Bronchus fibroblast of lung (primary cell): ENCODE measurements around a stretch of chr6.

DNA sequence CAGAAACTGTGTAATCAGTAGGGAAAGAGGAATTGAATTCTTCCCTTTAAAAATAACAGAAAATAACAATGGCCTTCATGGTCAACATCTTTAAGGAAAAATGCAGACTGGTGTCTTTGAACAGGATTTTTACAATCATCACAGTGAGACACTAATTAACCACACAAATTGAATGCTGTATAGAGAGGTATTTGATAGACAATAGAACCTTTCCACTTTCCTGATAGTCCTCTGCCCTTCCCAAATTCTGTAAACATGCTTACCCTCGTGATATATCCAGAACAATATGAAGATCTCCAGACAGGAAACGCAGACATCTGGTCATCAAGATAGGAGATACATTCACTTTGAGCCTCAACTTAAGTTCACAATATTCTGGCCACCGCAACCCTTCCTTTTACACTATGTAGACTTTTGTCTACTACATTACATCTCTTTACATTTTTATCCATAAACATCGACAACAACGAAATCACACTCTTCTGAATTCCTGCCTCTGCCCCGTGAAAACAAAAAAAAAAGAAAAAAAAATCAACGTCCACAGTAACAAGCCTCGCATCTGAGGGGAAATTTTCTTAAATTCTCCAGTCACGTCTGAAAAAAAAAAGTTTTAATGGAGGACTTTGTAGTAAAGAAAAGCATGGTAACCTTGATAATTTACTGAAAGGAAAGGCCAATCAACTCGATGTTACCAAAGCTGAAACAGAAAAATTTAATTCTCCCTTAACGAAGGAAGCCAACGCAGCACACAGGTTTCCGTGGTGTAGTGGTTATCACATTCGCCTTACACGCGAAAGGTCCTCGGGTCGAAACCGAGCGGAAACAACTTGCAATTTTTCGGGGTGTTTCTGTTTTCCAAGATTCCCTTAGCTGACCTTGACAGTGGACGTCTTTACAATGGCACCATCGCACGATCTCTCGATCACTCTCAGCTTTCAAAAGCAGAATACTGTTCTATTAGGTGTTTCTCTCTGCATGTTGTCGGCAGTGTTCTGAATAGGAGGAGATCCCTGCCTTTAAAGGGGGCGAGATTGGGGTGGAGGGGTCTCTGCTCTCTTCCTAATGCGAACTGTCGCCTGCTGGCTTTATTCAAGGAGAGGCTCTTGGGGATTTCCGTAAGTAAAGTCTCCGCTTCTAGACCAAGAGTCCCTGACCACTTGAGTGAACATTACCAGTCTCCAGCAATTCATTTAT is 21.8 kb downstream of the POM121L2 start:
- RAMPAGE, long total RNA = no peak

- RAMPAGE, long total RNA = no peak
These were observed 8.4 kb downstream of the POM121L2 start for GRCh38 chr6:27303645-27304067.

- RAMPAGE, long total RNA = no peak
These were observed 13.6 kb upstream of the ZNF391 start for GRCh38 chr6:27374758-27375596.

GRCh38 chr6:27471466-27472019 is 1.4 kb downstream of the ZNF184 start:
- RAMPAGE, long total RNA = no peak

DNA sequence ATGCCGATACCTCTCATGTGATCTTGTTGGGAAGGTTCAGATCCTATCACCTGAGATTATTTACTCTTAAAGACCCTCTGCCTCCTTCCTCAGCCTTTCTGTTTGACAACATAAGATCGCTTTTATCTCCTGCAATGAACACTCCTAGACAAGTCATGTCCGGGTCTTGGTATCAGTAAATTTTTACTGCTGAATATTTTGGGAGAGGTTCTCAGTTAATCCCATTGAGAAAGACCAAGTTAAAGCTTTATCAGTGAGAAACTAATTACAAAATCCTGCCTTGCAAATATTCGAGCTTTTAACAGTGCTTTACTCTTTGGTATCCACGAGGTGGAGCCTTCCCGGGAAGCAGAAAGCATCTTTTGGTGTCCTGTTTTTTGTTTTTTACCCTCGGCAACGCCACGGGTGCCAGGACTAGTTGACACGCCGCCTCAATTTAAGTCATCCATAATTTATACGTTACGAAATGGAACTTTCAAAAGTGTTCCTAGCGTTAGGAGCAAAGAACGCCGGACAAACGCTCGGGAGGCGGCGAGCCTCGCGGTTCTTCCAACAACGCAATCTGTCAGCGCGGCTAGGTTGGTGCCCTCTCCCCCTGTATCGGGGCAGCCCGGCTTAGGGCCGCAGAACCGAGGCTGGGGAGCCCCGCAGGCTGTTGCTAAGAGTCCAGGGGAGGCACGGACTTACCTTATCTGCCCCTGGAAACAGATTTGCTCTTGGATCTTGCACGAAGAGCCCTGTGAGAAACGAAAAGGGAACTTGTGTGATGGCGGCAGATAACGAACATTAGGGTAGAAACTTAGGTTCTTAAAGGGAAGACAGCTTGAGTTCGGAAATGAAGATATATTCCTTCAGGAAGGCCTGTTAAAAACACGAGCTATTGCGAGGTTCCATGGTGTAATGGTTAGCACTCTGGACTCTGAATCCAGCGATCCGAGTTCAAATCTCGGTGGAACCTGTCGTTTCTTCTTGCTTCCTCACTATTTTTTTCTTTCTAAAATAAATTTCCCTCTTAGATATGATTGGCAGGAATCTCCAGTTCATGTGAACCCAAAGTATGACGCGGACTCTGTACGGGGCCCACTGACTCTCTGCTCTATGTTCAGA is 46.1 kb upstream of the ZNF184 start:
- RAMPAGE, long total RNA = no peak

DNA sequence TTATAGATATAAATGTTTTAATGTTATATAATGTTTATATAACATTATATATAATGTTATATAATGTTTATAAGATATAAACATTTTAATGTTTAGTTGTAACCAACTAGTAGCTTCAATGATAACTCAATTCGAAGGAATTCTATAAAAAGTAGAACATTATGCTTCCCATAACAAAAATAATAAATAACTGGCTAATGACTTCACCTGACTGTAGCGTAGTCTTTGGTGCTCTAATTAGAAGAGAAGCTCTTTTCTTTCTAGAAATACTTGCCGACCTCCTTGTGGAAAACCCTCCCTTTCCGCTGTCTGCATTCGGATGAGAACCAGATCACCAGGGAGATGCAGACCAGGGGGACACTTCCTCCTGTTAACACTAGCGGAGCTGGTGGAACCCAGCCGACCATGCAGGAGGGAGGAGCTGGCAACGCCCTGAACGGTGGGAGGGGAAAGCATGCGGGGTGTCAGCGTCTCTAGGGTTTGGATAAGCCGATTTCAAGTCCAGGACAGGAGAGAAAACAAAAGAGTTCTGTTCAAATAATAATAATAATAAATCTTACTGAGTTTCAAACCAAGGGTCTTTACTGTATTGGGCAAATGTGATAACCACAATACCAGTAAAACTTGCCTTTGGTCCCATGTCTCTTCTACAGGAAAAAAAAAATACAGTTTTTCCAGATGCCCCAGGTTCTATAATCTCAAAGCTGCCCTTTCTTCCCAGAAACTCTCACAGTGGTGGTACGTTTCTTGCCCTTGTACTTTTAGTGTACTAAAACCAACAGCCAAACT is 53.7 kb downstream of the H2BC13 start:
- RAMPAGE, long total RNA = no peak

- RAMPAGE, long total RNA = no peak
These were observed 387 bp downstream of the H2AC13 start for GRCh38 chr6:27808352-27808768.

DNA sequence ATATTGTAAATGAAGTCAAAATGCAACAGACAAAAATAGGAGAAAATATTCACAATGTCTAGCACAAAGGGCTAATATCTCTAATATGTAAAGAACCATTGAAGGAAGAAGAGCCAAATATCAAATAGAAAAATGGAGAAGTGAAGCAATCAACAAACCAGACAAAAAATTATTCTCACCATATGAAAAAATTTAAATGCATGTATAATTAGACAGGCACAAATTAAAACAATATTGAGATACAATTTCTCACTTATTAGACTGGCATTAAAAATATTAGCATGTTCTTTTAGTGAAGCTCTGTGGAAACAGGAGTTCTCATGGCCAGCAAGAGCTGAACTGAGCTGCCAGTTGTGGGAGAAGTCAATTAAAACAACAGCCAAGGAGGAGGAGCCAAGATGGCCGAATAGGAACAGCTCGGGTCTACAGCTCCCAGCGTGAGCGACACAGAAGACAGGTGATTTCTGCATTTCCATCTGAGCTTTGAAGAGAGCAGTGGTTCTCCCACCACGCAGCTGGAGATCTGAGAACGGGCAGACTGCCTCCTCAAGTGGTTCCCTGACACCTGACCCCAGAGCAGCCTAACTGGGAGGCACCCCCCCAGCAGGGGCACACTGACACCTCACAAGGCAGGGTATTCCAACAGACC is 14.0 kb upstream of the OR2B6 start:
- RAMPAGE, long total RNA = no peak

- RAMPAGE, long total RNA = no peak
These were observed 1.0 kb downstream of the ZSCAN16 start for GRCh38 chr6:28125331-28125902.

- RAMPAGE, long total RNA = no peak
These were observed 4.9 kb upstream of the ZSCAN9 start for GRCh38 chr6:28220253-28220462.

DNA sequence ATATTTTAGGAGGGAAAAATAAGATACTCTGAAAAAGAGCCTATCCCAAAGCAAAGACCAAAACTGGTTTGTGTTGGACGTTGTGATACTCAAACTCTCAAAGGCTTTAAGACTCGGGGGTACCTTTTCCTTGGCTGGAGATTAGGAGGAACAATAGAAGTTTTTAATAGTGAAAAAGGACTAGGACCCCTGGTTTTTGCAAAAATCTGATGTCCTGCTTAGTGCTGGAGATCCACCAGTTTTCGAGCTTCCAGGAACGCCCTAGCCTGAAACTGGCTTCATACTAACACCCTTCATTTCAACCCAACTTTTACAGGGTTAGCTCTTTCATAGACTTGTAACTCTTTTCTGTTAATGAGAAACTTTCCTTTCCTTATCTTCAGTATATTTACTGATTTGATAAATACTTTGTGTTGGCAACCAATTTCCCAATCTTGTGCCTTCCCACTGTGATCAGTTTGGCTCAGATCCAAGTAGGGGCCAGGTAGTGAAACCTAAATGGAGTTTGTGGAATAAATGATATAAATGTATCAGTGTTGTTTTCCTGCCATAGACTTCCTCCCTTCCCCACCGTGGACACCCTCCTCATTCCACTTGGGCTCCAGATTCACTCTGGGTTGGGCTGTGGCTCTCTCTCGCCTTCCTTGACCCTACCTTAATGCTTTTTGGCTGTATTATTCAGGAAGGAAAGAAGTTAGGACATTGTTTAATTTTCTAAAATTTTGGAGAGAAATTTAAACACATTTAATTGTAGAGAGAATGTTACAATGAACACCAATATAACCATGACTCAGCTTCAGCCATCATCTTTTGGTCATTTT is 1.2 kb downstream of the ZKSCAN3 start:
- RAMPAGE, long total RNA = no peak

GRCh38 chr6:28372081-28372519 is 22.4 kb downstream of the ZKSCAN3 start:
- RAMPAGE, long total RNA = no peak

DNA sequence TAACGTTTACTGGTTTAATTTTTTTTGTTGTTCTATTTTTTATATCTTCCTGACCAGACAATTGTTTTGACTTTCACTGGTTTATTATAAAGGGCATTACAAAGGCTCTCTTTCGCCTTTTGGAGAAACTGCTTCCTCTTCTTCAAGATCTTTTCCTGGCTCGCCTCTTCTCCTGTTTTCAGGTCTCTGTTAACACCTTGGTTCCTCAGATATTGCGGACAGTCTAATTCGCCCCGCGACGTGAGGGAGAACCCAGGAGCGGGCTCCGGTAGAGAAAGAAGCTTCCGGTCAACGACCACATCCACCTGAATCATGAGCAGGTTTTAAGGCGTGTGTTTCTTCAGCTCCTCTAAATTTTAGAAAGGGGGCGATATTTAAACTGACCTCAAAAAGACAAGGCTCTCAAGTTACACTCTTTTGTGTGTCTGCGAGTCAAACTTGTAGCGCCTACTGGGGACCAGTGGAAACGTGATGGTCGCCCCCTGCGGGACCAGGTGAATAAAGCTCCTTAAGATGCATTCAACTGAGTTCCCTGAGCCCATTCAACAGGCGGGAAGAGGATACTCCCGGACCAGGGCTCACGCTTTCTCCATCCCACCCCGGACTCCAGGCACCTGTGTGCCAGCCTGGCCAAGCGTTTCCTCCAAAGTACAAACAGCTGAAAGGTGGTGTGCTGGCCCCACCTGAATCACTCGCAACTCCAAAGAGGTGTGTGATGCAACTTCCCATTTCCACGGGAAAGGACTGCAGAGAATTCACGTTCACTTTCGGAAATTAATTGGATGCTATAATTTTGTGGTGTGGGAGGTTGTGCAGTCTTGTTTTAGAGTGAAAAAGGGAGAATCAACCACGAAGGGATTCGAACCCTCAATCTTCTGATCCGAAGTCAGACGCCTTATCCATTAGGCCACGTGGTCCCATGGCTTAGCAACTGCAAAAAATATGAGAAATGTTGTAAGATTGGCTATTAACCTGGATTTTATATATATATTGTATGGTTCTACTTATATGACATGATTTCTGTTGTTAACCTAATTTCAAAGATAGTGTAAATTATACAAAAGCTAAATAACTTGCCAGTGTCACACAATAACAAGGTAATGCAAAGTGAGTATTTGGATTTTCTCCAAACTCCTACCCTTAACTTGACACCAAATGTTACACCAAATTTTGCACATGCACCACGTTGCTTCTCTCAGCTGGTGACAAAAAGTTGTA is 17.0 kb downstream of the GPX5 start:
- RAMPAGE, long total RNA = no peak

DNA sequence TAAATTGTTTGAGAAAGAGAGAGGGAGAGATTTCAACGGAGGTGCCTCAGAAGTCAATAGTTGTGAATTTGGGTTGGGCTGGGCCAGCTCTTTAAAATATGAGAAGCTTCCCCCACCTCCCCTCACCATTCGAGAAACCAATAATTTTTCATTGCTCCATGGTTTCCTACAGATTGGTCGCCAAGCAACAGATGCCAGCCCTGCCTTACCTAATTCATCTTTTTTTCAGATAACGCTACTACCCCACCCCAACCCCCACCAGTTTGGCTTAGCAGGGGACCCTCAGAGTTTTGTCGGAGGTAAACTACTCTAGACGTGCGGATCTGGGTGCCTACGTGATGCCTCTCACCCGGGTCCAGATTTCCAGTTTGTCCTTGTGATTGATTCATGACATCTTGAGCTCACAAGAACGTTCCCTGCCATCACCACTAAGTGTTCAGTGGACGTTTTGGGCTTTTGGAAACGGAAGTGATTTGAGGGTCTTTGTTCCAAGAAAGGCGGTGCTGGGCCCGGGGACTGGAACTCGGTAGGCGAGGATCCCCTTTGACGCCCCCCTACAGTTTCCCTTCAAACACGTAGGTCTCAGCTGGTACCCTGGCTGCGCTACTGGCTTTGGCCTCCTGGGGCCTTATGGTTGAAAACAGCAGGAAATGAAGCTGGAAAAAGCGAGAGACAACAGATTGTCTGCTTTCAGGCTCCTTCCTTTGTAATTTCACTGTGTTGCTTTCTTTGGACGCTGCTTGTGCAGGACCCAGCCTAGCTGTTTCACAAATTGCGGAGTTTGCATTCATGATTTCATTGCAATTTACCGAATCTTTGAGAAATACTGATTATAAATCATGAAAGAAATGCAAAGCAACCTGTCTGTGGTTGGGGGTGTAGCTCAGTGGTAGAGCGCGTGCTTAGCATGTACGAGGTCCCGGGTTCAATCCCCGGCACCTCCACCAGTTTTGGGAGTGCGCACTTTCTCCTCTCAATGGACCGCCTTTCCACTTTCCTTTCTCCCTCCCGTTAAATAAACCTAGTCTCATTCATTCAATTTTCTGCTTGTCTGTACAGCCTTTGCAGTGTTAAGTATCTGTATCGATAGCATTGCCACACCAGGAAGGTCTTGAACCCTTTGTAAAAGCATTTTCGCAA is 19.6 kb upstream of the SCAND3 start:
- RAMPAGE, long total RNA = no peak

- RAMPAGE, long total RNA = no peak
These were observed 29.1 kb upstream of the SCAND3 start for GRCh38 chr6:28615839-28616944.

DNA sequence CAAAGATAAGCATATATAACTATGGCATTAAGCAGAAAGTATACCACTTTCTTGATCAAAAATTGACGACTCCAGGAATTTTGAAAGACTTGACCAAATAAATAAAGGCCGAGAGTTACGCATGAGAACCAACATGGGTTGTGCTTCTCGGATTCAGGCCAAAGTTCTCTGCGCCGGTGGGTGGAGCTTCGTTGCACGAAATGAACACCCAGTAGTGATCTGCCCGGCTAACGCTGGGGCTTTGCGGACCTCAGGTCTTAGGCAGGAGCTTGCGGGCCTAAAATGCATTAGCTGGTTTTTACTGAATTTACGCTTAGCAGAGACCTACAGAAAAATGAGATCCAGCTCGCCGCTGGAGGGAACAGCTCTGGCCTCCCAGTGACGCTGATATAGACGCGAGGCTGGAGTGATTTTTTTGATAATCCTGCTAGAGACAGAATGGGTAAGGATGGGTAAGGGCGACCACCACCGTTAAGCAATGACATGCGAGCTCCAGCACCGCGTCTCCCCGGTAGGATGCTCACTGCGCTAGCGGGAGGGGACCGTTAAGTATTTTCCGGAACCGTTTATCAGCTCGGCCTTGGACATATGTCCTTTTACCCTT is 47.6 kb upstream of the SCAND3 start:
- RAMPAGE, long total RNA = no peak

DNA sequence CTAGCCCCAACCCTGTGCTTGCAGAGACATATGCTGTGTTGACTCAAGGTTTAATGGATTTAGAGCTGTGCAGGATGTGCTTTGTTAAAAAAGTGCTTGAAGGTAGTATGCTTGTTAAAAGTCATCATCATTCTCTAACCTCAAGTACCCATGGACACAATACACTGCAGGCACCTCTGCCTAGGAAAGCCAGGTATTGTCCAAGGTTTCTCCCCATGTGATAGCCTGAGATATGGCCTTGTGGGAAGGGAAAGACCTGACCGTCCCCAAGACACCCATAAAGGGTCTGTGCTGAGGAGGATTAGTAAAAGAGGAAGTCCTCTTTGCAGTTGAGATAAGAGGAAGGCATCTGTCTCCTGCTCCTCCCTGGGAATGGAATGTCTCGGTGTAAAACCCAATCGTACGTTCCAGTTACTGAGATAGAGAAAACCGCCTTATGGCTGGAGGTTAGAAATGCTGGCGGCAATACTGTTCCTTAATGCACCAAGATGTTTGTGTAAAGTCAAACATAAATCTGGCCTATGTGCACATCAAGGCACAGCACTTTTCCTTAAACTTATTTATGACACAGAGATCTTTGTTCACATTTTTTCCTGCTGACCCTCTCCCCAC is 100.5 kb upstream of the SCAND3 start:
- RAMPAGE, long total RNA = no peak

DNA sequence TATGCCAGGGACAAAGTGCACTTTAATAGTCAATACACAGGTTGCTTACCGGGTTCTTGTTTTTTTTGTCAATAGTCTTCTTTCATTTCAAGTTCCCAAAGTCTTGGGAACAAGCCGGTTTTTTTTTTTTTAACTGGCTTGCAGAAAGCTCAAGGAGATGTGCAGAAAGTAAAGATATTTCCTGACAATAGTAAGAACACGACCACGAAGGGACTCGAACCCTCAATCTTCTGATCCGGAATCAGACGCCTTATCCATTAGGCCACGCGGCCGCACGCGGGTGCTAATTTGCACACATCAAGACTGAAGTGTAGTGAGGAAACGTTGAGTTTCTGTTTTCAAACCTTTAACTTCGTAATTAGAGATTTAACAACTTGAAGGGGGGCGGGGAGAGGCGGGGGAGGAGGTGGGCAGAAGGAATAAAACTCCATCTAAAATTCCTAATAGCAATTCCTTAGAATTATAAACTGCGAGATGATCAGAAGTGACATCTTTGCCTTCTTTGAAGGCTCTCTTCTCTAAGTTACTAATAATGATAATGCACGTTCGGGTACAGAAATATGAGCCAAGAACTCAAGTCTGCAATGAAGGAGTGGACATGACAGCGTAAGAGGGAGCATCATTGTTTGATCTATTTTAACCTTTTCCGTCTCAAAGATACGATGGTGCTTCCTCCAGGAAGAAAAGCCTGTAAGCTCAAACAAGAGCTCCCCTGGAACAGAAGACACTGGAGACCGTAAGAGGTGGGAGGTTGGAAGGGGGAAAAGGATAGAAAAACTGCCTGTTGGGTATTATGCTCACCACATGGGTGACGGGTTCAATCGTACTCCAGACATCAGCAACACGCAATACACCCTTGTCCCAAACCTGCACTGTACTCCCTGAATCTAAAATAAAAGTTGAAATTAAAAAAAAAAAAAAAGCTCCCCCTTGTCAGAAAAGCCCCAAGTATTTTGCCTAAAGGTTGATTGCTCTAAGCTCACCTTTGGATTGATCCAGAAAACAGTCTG is 156.0 kb upstream of the SCAND3 start:
- RAMPAGE, long total RNA = no peak

GRCh38 chr6:28906175-28907255 is 17.3 kb downstream of the TRIM27 start:
- RAMPAGE, long total RNA = no peak

GRCh38 chr6:28977125-28978123 is 27.7 kb downstream of the ZNF311 start:
- RAMPAGE, long total RNA = no peak